Jejunum (tissue), 1 donor: ENCODE measurements around a stretch of chr22.

GRCh38 chr22:31627345-31628067, 34.5 kb downstream of the PISD start:
- PRO-cap = no peak

DNA sequence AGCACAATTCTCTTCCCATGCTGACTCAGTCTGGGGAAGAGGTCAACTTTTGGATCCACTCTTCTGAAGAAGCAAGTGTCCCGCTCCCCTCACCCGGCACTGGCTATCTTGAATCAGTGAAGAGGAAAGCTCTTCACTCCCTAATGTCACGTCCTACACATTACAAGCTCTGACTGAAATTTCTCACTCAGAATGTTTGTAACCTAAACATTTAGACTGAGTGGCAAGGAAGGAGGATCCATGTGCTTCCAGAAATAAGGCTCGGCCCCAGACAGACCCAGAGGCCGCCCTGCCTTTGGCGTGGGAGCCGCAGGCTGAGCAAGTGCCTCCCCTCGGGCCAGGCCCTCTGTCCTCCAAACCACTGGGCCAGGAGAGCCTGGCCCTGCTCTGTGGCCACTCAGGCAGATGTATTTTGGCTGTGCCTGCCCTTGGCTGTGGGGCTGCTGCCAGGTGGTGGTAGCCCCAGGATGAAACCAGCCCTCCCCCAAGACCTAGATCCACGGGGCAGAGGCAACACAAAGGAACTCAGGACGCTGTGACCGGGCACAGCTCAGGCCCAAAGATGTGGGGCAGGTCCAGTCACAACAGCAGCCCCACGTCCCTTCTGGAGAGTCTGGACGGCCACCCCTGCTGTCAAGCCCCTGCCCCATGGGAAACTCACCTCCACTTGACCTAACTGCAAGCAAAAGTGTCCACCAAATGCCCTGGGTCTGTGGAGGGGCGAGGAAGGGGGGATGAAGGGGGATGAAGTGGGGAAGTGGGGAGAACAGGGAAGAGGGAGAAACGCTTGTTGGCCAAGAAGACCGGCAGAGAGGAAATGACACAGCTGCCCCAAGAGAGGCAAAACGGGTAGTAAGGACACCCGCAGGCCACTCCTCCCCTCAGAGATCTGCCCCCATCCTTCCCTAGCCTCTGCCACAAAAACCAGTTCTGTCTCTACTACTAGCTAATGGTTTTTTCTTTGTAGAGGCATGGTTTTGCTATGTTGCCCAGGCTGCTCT, 24.0 kb downstream of the PISD start:
- PRO-cap = unidirectional peak, minus-strand start at position 818 of the sequence

- PRO-cap = no peak
Observed at GRCh38 chr22:31748443-31749168, 1.3 kb downstream of the PRR14L start.

DNA sequence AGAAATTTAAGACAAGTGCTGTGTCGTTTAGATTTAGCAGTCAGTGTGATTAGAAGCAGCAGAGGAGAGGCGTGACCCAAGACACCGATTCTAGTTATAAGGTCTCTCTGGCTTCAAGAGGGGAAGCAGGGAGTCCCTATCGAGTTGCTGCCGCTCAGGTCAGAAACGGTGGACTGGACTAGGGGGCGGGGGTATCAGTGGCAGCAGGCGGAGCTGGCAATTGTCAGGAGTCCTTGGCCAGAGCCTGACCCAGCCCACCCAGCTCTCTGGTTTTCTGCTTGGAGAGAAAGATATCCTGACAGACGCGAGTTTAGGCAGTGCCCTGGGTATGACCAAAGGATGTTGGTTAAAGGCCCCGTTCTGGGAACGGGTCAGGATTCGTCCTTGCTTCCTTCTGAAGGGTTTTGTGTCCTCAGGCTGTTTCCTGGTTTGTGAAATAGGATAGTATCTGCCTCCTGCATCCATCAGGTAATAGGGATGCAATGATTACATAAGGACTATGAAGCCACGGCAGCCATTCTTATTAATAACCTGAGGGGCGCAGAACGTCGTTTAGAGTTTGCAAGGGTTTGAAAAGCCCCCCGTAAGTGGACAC, 791 bp upstream of the DEPDC5 start:
- PRO-cap = no peak

DNA sequence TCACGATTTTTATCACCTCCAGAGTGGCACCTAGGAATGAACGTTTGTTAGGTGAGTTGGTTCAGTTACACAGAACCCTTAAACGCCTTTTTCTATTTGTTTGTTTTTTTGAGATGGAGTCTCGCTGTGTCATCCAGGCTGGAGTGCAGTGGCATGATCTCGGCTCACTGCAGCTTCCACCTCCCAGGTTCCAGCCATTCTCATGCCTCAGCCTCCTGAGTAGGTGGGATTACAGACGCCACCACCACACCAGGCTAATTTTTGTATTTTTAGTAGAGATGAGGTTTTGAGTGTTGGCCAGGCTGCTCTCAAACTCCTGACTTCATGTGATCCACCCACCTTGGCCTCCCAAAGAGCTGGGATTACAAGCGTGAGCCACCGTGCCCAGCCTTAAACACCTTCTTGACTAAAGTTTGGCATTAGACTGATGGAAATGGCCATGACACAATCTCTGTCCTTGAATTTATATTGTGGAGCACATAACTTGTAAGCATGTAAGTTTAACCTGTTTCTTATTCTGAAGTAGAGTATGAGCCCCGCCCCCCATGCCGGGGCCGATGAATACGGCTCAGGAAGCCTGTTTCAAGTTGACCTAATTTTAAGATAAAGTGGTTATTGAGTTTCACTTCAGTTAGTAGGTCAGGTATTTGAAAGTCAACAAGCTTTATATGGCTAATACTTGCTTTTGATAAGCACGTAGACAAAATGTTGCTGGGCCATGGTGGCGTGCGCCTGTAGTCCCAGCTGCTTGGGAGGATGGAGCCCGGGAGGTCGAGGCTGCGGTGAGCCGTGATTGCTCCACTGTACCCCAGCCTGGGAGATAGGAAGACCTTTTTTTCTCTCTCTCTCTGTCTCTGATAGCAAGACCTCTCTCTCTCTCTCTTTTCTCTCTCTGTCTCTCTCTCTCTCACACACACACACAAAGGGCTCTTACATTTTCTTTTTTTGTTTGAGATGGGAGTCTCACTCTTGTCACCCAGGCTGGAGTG, 14.1 kb downstream of the YWHAH start:
- PRO-cap = no peak

DNA sequence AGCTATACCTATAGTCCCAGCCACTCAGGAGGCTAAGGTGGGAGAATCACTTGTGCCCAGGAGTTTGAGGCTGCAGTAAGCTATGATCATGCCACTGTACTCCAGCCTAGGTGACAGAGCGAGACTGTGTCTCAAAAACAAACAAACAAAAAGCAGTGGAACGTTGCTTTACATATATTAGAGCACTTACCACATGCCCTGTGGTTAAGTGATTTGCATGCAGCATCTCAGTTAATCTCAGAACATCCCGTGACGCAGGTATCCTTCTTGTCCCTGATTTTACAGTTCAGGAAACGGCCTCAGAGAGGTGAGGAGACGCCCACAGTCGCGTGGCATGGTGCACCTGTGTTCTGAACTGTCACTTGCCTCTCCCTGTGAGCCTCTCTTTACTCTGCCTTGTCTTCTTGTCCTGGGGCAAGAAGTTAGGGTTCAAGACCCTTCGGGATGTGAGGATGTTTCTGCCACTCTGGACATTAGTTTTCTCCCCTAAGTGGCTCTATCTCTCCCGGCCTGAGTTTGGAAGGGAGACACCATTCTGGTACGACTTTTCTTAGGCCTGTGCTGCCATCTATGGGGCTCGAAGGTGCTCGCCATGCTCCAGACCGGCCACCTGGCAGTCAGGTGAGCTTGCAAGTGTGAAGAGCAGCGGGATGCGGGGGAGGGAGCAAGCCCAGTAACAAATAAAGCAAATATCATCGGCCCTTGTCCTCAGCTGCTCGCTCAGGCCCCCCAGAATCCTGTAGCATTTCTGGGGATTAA, 25.5 kb downstream of the YWHAH start:
- PRO-cap = no peak

DNA sequence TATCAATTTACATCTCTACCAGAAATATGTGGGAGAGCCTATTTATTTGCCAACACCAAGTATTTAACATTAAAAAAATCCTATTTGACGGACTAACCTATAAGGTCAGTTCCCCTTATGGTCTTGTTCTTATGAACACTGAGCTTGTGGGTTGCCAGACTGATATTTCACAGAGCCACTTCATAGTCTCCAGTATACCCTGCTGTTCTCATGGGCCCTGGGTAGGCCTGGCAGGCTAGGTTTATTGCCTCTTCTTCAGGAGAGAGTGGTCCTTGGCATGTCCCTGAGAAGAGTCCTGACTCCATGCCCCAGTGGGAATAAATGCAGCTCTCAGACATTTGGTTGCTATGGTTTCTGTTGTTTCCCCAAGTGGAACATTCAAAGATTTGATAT, 15.6 kb downstream of the SLC5A1 start:
- PRO-cap = no peak

DNA sequence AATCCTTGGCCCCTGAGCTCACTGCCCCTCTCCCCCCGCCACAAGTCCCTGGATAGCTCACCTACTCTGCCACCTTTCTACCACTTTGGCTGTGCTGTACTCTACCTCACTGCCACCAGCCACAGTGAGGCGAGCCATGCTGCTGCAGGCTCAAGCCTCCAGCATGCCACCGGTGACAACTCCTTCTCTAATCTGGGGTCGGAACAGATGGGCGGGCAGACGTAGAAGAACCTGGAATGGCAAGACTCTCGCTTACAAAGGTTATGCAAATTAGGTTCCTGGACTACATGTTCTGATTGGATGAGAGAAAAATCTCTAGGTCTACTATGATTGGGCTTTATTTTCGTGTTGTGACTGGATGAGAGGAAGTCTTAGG, 37.7 kb downstream of the C22orf42 start:
- PRO-cap = no peak

- PRO-cap = no peak
Observed at GRCh38 chr22:32533601-32534289, 59.1 kb downstream of the FBXO7 start.

- PRO-cap = no peak
Observed at GRCh38 chr22:32539634-32540641, 65.3 kb downstream of the FBXO7 start.

DNA sequence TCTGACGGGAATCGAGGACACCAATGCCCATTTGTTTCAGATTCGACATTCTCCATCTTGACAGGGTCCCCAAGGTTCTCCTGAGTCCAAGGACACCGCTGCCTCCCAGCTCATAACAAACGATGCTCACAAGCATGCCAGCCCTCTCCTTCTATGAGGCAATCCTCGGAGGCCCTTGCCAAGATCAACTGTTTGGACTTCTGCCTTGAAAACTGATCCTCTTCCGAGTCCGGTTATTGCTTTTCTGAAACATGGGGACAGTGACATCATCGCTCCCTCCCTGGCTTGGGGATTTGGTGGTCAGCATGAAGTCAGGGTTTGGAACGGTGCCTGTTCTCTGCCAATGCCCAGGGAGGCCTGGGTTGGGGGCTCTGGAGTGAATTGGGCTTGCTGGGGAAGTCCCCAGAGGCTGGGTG, 149.3 kb downstream of the FBXO7 start:
- PRO-cap = no peak

- PRO-cap = no peak
Observed at GRCh38 chr22:32695337-32695969, 106.1 kb upstream of the TIMP3 start.

DNA sequence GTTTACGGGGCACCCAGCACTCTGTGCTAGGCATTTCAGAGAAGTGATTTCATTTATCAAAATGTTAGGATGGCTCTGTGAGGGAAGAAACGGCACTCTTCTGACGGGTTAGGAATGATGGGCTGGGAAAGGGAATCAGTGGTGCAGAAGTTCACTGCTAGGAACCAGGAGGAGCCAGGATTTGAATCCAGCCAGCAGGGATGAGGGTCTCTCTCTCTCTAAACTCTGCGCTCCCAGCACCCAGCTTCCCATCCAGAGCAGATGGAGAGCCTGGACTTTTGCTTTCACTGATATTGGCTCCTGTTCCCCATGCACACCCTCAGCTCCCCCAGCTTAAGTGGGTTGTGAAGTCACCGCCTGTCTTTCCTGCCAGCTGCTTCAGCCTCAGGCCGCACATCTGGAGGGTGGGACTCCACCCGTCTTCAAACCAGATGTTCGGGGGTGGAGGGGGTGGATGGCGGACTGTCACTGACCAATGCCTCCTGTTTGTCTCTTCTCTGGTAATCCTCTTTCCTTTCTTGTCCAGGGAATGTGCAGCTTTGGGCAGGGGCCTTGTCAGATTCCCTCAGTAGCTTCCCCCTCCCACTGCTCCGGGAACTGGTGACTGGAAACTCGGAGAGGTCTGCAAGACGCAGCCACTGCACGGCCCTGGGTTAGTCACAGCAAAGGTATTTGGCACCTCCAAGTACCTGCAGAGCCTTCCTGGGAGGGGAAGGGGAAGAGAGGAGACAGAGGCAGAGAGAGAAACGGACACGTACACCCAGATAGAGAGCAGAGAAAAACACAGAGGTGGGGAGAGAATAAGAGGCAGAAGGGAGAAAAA, 56.3 kb upstream of the TIMP3 start:
- PRO-cap = no peak

DNA sequence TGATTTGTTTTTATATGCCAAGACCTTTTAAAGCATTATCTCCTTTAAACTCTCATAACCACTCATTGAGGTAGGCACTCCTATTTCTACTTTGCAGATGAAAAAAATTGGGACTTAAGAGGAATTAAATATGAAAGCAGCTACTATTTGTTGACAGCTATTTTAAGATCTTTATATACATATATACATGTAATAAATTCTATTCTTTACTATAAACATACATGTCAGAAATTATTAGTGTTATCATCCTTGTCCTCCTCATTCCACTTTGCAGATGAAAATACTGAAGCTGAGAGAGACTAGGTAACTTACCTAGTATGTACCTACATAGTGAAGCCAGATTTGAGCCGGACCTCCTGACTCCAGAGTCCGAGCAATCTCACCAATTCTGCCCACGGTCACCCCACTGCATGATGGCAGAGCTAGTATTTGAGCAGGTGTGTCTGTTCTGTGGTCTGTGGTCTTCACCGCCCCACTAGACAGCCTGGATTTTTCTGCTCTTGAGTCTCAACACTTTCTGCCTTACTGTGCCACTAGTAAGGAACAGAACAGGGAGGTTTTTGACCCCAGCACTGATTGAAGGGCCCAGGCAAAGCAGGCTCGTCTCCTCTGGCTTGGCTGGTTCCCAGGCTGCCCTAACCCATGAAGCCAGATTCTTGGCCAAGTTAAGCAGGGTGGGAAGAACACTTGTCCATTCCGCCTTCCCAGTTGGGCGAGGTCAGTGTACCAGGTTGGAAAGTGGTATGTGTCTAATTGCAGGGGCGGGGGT, 14.1 kb downstream of the TIMP3 start:
- PRO-cap = no peak

DNA sequence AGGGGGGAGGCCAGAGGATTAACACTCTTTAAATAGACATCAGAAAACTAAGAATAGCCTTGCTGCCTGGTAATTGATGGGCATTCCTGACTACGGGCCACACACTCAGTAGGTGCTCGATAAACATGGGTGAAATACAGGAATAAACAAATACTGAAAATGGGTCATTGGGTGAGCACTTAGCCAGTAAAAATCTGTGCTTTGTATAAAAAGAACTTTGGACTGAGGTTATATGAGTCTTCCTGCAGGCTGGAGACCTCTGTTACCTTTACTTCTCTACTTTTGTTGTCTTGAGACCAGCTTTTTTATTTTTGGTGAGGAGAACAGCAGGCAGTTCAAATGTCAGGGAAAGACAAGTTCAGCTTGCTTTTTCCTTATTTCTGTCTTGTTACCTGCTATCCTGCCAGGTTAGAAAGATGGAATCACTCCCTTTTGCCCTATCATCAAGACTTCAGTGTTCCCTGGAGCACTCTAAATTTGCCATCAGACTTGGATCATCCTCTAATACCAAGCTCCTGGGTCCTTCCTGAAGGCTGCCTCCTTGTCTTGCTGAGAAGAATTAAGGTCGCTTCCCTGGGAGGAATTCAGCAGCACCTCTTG, 14.8 kb downstream of the TIMP3 start:
- PRO-cap = no peak

- PRO-cap = no peak
Observed at GRCh38 chr22:32863258-32863717, 61.8 kb downstream of the TIMP3 start.

GRCh38 chr22:32863752-32864209, 62.3 kb downstream of the TIMP3 start:
- PRO-cap = no peak

GRCh38 chr22:32986867-32987843, 71.0 kb downstream of the SYN3 start:
- PRO-cap = no peak

- PRO-cap = no peak
Observed at GRCh38 chr22:33051817-33052766, 6.1 kb downstream of the SYN3 start.

DNA sequence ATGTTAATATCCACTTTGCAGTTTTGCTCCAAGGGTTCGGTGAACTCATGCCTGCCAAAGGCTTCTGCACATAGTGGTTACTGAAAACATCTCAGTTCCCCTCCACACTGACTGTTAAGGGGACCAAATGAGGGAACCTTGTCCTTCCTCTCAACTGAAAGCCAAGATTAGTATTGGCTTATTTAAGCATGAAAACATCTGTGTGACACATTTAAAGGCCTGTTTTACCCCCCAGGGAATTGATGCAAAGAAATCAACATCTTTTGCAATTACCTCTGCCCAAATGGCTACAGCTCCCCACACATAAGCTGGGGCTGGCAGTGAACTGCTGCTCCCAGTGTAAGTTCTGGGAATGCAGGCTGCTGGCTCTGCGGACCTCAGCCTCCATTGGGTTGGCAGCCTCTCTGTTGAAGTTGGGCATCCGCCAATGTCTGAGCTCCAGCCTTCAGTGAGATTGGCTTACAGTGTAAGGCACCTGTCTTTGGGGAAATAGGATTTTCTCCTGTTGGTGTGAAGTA, 213.3 kb upstream of the SYN3 start:
- PRO-cap = no peak